Right lobe of liver (tissue), 4 donors: ENCODE data around the genes TRIM8, INA and TAF5.

GRCh38 chr10:102311859-102312416 is 66.6 kb downstream of the GBF1 start:
- PRO-cap, 4 experiments, result no peak in any of the 4 experiments
- RAMPAGE, long total RNA, 2 experiments, result no peak in any of the 2 experiments

- PRO-cap, 4 experiments, result no peak in any of the 4 experiments
- RAMPAGE, long total RNA, 2 experiments, result no peak in any of the 2 experiments
These were observed 5.0 kb downstream of the NFKB2 start for GRCh38 chr10:102400386-102401033.

DNA sequence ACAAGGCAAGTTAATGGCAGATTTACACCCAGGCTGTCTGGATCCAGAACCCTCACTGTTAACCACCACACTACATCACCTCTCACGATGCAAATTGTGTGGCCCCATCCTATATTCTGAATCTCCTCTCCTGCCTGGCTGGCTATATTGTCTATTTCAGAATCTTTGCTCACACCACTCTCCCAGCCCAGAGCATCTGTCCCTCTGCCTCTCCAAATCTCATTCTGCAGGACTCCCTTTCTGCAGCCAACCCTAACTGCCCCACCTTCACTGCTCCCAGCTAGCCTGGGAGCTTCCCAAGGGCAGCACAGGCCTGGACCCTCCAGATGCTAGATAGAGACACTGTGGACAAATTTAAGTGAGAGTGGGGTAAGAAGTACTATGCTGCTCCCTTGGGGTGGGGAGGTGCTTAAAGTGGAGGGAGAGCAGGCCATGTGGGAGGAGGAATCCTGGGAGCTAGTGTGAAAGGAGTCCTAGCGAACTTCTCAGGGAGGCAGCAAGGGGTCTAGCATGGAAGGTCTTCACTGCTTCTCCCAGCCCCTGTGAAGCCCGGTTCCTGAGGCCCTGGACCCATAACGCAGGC is 773 bp downstream of the CUEDC2 start:
- PRO-cap, 4 experiments, result no peak in any of the 4 experiments
- RAMPAGE, long total RNA, 2 experiments, result no peak in any of the 2 experiments

DNA sequence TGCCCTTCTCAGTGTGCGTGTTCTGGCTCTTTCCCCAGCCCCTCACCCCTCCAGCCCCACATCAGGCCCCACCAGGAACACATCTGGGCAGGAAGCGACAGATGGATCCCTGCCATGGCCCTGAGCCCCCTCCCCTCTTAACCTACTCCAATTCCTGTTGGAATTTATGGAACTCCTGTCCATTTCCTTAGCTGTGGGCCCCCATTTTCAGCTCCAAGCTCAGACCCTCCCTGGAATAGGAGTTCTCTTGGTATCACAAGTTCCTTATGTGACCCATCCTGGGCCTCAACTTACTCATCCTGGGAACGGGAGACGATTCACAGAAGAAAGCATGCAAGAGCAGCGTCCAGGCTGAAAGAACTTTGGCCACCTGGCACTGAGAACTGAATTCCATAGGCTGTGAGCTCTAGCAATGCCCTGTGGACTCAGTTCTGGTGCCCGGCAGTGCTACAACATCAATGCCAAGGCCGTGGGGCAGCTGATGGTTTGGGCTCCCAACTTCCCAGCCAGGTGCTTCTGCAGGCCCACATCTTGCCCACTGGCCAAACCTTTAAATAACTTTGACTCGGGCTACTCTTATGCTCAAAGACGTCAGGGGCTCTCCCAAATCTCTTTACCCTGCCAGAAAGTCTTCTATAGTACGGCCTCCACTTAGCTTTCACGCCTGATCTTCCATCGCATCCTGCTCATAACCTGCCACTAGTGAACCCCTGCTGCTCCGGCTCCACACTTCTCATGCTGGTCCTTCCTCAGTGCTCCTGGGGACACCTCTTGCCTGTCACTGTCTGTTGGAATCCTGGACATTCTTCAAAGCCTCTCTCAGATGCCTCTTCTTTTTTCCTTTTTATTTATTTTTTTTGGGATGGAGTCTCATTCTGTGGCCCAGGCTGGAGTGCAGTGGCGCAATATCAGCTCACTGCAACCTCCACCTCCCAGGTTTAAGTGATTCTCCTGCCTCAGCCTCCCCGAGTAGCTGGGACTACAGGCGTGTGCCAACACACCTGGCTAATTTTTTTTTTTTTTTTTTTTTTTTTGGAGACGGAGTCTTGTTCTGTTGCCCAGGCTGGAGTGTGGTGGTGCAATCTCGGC is 4.1 kb upstream of the CUEDC2 start:
- PRO-cap, 4 experiments, result peak in 4 of 4 experiments; most common plus-strand start position 428 of the sequence (in 4); most common minus-strand start position 364 of the sequence (in 4)
- RAMPAGE, long total RNA, 2 experiments, result no peak in any of the 2 experiments

GRCh38 chr10:102449404-102450286 is 1.7 kb downstream of the C10orf95 start:
- PRO-cap, 4 experiments, result peak in 1 of 4 experiments; most common plus-strand start chr10:102449877 (in 1); most common minus-strand start chr10:102449734 (in 1)
- RAMPAGE, long total RNA, 2 experiments, result start-site peak on the plus strand in 1 of 2 experiments, at chr10:102449837-102449870 at its widest, 11 reads per replicate

DNA sequence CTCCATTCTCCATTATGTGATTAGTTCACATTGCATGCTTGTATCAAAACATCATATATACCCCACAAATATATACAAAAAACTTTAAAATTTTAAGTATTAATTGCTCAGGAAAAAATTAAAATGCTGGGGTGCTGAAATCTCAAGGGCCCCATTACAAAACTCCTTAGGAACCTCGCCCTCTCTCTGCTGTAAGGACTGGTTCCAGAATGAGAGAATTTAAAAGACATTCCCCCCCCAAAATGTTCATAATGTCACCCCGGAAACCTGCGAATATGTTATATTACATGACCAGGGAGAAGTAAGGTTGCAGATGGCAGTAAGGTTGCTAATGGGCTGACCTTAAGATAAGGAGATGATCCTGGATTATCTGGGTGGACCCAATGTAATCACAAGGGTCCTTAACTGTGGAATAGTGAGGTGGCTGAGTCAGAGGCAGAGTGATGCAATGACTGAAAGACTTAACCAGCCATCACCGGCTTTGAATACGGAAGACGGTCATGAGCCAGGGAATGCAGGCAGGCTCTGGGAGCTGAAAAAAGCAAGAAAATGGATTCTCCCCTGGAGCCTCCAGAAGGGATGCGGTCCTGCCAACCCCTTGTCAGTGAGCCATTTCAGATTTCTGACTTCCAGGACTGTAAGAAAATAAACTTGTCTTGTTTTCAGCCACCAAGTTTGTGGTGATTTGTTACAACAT is 4.4 kb upstream of the C10orf95 start:
- PRO-cap, 4 experiments, result peak in 2 of 4 experiments; most common plus-strand start position 490 of the sequence (in 2)
- RAMPAGE, long total RNA, 2 experiments, result no peak in any of the 2 experiments

- PRO-cap, 4 experiments, result no peak in any of the 4 experiments
- RAMPAGE, long total RNA, 2 experiments, result no peak in any of the 2 experiments
These were observed 5.4 kb downstream of the SUFU start for GRCh38 chr10:102509117-102509601.

DNA sequence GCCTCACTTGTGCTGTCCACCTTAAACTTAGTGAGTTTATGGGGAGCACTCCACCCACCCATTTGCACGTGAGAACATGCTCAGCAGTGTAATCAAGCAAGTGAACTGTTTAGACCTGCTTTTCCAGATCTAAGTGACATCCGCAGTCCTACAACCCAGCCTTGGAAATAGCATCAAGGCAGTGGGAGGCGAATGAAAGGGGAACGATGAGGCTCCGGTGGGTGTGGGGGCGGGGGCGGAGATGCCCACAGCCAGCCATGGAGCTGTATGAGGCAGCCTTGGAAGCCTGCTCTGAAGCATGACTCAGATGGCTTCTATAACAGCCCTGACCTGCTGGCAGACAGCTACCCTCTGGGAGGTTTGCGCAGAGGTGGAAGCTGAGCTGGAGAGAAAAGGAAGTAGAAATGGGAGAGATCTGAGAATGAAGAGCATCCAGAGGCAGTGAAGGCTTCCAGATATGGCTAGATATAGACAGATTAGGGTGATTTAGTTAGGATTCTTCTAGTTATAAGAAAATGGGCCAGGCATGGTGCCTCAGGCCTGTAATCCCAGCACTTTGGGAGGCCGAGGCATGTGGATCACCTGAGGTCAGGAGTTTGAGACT is 52.3 kb downstream of the SUFU start:
- PRO-cap, 4 experiments, result no peak in any of the 4 experiments
- RAMPAGE, long total RNA, 2 experiments, result no peak in any of the 2 experiments

GRCh38 chr10:102627175-102628302 is 16.7 kb upstream of the TRIM8 start:
- PRO-cap, 4 experiments, result peak in 3 of 4 experiments; most common plus-strand start chr10:102627980 (in 2); most common minus-strand start chr10:102627858 (in 2)
- RAMPAGE, long total RNA, 2 experiments, result no peak in any of the 2 experiments

- PRO-cap, 4 experiments, result peak in 3 of 4 experiments; most common plus-strand start chr10:102644245 (in 1); most common minus-strand start chr10:102644199 (in 2)
- RAMPAGE, long total RNA, 2 experiments, result no peak in any of the 2 experiments
These were observed at the start of gene TRIM8 for GRCh38 chr10:102643985-102644795. Gene TRIM8 (plus strand): TSS chr10:102644479.

- PRO-cap, 4 experiments, result peak in 1 of 4 experiments; most common plus-strand start chr10:102660871 (in 1)
- RAMPAGE, long total RNA, 2 experiments, result no peak in any of the 2 experiments
These were observed 16.3 kb downstream of the TRIM8 start for GRCh38 chr10:102660469-102661092.

GRCh38 chr10:102663046-102663420 is 18.8 kb downstream of the TRIM8 start:
- PRO-cap, 4 experiments, result no peak in any of the 4 experiments
- RAMPAGE, long total RNA, 2 experiments, result no peak in any of the 2 experiments

DNA sequence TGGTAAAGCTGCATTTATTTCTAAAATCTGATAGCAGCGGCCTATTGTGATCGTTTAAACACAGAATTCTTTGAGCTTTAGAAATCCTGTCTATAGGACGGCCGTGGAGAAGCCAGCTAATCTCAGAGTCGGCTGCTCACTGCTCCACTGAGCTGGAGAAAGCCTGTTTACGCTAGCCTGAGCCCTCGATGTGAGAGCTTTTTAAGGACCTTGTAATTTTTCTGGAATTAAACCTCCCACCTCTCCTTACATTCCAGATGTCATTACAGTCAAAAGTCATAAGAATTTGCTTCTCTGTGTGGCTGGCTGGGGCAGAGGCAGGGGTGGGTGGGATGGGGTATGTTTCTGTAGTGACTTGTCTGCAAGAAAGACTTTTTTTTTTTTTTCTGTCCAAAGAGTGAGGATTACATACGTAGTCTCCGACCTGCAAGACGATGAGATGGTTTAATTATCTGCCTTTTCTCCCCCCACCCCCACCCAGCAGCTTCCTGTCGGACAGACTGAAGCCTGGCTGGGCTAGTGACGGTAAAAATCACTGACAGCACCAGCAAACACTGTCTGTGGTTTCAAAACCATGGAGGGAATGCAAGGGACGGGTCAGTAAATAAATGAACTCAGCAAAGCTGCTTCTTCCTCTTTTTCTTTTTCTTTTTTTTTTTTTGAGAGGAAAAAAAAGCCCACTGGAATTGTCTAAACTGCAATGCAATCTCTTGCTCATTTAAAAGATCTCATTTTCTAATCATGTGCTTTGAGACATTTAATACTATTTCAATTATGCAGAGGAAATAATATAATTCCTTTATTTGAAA is 31.8 kb downstream of the TRIM8 start:
- PRO-cap, 4 experiments, result peak in 3 of 4 experiments; most common plus-strand start position 569 of the sequence (in 3); most common minus-strand start position 433 of the sequence (in 2)
- RAMPAGE, long total RNA, 2 experiments, result no peak in any of the 2 experiments

GRCh38 chr10:102714967-102715218 is 457 bp downstream of the SFXN2 start:
- PRO-cap, 4 experiments, result no peak in any of the 4 experiments
- RAMPAGE, long total RNA, 2 experiments, result no peak in any of the 2 experiments

GRCh38 chr10:102734980-102735611 is 8.7 kb upstream of the WBP1L start:
- PRO-cap, 4 experiments, result no peak in any of the 4 experiments
- RAMPAGE, long total RNA, 2 experiments, result no peak in any of the 2 experiments

DNA sequence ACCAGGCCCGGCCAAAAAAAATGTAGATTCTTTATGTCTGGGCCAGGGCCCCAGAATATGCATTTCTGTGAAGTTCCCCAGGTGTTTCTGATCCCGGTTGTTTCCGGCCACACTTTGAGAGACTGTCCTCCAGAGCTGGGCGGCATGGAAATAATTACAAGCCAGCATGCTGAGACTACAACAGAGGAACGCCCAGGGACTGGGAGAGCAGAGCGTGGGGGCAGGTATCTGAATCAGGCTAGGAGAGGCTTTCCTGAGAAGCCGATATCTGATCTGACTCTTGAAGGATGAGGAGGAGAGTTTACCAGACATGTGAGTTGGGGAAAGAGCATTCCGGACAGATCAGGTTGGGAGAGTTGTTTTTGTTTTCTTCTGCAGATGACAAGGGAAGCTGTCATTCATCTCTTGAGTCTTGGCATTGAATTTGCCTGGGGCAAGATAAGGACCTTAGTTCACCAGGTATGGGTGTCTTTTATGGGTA is 35.9 kb downstream of the WBP1L start:
- PRO-cap, 4 experiments, result no peak in any of the 4 experiments
- RAMPAGE, long total RNA, 2 experiments, result no peak in any of the 2 experiments

GRCh38 chr10:102782128-102782549 is 38.4 kb downstream of the WBP1L start:
- PRO-cap, 4 experiments, result peak in 3 of 4 experiments; most common plus-strand start chr10:102782431 (in 2); most common minus-strand start chr10:102782321 (in 2)
- RAMPAGE, long total RNA, 2 experiments, result no peak in any of the 2 experiments

DNA sequence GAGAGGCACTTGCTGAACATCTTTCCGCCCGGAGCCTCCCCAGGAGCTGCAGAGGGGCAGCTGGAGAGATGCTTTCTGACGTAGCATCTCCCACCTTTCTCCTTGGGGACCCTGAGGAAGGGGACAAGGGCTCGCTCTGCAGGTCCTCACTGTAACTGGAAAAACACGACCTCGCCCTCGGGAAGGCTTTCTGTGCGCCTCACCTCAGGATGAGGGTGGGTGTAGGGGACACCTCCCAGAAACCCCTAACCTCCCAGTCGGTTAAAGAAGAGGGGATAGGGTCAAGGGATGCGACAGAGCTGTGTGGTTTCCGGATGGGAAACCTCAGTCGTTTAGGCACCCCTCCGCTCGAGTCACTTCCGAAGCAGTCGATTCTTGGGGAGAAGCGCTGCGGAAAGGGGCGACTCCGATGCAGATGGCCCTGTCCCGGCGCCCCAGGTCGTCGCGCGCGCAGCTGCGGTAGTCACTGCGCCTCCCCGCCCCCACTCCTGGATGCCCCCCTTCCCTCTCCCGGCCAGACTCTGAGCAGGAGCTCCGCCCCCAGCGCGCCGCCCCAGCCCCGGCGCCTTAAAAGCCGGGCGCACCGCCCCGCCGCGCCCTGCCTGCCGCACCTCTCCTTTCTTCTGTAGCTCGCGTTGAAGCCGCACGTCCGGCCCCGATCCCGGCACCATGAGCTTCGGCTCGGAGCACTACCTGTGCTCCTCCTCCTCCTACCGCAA is at the start of gene INA:
TSS of gene INA (plus strand) at position 596 of the 719 bp plus-strand sequence.
- PRO-cap, 4 experiments, result no peak in any of the 4 experiments
- RAMPAGE, long total RNA, 2 experiments, result no peak in any of the 2 experiments

DNA sequence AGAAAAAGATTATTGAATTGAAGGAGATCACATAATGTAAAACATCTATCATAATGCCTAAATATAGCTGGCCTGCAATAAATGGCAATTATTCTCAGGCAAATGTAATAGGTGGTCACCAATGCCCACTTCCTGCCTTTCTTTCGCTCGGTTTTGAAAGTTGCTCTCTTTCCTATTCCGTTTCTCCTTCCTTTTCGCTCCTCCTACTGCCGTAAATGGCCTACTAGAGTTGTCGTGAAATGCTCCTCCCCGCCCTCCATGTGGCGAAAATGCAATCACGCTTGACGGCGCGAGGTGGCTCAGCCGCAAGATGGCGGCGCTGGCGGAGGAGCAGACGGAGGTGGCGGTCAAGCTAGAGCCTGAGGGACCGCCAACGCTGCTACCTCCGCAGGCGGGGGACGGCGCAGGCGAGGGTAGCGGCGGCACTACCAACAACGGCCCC is at the start of gene TAF5:
TSS of gene TAF5 (plus strand) at position 297 of the 442 bp plus-strand sequence.
- PRO-cap, 4 experiments, result peak in 4 of 4 experiments; most common plus-strand start position 302 of the sequence (in 4); most common minus-strand start position 155 of the sequence (in 3)
- RAMPAGE, long total RNA, 2 experiments, result no peak in any of the 2 experiments

- PRO-cap, 4 experiments, result no peak in any of the 4 experiments
- RAMPAGE, long total RNA, 2 experiments, result no peak in any of the 2 experiments
These were observed 8.4 kb downstream of the CALHM2 start for GRCh38 chr10:103443782-103444223.